Epidermal melanocyte (primary cell): ENCODE results near the genes SPATA31D4 and IDNK.

DNA sequence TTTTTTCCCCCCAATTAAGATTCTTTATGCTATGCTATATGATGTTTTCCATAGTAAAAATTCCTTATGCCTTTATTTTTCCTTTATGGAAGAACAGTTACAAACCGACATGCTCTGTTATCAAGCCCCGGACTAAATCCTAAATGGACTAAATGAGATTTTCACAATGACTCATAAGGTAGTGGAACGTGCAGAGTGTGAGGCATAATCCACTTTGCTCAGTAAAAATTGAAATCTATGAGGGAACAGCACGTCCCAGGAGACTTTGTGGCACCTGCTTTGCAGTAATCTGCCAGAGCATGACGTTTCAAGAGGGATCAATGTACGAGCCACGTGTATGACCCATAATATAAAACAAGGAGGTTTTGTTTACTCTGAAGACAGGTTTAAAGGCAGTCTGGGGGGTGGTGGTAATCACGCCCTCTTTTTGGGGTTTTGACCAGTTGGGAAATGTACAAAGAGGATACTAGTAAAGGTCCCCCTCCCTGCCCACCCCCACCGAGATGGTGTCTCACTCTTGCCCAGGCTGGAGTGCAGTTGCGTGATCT lies 83.8 kb upstream of the GNA14 start:
- RRBS = no CpG with 5 or more reads among the region's 10 CpGs

DNA sequence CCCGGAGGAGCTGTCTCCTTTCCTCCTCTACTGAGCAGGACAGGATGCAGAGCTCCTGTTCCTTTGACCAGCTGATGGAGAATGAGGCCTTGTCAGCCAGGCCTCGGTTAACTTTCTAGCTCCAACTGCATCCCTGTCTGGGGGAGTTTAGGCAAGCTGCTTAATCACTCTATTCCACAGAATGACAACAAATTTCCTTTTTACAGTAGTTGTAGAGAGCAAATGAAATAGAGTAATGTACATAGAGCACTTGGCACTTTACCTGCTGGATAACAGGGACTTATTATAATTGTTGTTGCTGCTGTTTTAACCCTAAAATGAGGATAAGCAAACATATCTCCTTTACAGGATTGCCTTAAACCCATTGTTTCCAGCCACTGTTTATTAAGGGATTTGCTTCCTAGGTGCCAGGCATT lies 155.4 kb downstream of the GNAQ start:
- RRBS = no CpG with 5 or more reads among the region's 2 CpGs

DNA sequence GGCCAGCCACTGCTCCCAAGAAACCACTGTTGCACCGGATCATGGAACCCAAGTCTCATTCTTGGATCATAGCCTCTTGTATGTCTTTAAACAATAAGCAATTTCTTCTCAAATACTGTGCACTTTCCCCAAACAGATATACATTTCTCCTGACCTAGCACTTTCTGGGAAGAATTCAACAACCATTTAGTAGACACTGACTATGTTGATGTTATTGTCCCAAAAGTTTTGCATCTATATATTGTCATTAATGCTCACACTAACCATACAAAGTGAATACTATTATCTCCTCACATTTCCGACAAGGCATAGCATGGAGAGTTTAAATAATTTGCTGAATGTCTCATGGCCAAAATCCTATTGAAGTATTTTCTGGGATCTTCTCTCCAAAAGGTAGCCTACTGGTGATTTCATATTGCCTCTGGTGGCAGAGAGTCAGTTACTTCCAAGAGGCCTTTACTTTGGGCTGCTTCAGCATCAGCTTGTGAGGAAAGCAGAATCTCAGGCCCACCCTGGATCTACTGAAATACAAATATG lies 123.2 kb downstream of the GNAQ start:
- RRBS = no CpG with 5 or more reads among the region's 2 CpGs

DNA sequence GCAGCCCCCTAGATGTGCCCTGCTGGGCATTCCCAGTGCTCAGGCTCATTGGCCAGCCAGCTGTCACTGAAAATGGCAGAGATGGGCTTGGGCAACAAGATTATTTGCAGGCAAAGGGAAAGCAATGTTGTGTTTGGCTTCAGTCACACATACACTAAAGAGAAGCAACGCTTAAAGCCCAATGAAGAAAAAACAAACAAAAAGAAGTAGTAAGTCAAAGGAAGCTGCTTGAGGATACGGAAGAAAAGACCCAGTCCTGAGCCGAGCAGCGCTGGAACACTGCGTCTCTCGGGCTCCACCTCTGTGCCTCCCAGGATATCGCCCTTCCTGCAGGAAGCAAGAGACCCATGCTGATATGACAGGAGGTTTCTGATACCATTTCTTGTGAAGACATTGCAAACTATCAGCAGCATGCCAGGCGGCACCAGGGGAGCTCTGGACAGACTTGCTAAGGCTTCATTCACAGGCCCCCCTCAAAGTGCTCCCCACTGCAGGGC lies 9.9 kb downstream of the GNAQ start:
- RRBS = no CpG with 5 or more reads among the region's 8 CpGs

GRCh38 chr9:78030065-78030577 lies 1.5 kb downstream of the GNAQ start:
- RRBS = 6% methylated on average over 3 of the region's 14 CpGs

DNA sequence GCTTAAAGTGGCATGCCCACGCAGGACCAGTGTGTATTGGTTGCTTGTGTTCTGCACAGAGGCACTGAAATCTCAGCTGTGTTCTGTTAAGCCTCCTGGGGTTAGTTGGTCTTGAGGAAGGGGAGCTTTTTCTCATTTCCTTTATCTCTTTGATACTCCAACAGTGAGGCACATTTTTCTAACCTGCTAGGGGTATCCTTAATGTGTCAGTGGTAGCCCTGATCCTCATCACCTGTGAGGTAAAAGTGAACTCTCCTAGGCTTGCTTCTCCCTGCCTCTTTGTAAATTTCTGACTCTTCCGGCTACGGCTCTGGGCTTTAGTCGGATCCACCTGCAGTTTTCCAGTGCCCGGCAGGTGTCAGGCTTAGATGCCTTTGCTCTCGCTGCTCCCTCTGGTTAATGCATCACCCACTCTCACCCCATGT lies 3.5 kb downstream of the CEP78 start:
- RRBS = 0% methylated on average over 1 of the region's 6 CpGs

DNA sequence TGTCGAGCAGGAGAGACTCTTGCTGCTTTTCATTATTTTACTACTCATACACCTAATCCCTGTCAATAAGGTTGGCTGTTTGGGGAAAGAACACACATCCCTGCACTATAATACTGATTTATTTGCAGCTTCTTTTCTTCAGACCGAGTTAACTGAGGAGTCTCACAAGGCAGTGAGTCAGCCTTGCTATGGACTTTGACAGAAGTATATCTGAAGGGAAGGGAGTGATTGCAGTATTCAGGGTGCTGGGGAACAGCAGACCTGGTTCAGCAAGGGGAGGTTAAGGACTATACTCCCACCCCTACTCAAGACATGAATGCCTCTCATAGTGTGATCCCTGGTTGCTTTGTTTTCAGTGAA lies 99.8 kb downstream of the TLE4 start:
- RRBS = no CpG with 5 or more reads among the region's 2 CpGs

DNA sequence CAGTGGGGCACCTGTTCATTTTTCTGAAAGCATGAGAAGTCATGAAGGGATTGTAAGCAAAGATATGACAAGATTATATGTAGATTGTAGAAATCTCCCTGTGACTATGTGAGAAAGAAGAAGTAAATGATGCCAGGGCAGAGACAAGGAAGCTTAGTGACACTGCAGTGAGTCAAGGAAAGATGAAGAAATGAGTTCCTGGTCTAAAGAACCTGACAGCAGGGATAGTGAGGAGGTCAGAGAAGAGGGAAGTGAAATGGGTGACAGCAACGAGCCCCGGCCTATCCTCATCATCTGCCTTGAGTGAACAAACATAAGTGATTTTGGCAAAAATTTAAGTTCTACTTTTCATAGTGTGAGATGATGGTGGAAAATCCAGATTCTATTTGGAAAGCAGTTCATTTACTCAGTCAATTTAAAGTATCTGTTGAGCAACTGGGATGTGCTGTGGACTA lies 297.0 kb downstream of the TLE4 start:
- RRBS = no CpG with 5 or more reads among the region's 2 CpGs

GRCh38 chr9:79970682-79970960 lies 398.9 kb downstream of the TLE4 start:
- RRBS = no CpG with 5 or more reads among the region's 1 CpG

GRCh38 chr9:81562802-81563183 lies 126.6 kb downstream of the TLE1 start:
- RRBS = no CpG with 5 or more reads among the region's 7 CpGs

GRCh38 chr9:81565115-81565654 lies 124.2 kb downstream of the TLE1 start:
- RRBS = no CpG with 5 or more reads among the region's 4 CpGs

GRCh38 chr9:81690127-81691011 lies 1.0 kb upstream of the TLE1 start:
- RRBS = no CpG with 5 or more reads among the region's 28 CpGs

DNA sequence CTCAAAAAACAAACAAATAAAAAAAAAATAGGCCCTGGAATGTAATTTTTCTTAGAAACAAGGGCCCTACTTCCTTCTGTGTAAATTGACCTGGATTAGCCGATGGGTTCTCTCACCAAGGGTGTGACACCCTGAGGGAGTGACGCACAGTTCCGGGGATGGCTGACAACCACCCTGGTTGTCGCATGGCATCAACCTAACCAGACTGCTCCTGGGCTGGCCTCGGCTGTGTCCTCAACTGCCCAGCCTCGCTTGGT lies 51.2 kb upstream of the SPATA31D4 start:
- RRBS = no CpG with 5 or more reads among the region's 6 CpGs

- RRBS = no CpG with 5 or more reads among the region's 4 CpGs
Measured at GRCh38 chr9:81928179-81928657, at the start of gene SPATA31D4. Gene SPATA31D4, plus strand, starts transcription at chr9:81928428.

GRCh38 chr9:82369109-82369731 lies 380.6 kb downstream of the SPATA31D1 start:
- RRBS = no CpG with 5 or more reads among the region's 1 CpG

- RRBS = no CpG with 5 or more reads among the region's 9 CpGs
Measured at GRCh38 chr9:82560181-82560989, 502.6 kb downstream of the RASEF start.

- RRBS = no CpG with 5 or more reads among the region's 9 CpGs
Measured at GRCh38 chr9:82884024-82884490, 178.9 kb downstream of the RASEF start.

DNA sequence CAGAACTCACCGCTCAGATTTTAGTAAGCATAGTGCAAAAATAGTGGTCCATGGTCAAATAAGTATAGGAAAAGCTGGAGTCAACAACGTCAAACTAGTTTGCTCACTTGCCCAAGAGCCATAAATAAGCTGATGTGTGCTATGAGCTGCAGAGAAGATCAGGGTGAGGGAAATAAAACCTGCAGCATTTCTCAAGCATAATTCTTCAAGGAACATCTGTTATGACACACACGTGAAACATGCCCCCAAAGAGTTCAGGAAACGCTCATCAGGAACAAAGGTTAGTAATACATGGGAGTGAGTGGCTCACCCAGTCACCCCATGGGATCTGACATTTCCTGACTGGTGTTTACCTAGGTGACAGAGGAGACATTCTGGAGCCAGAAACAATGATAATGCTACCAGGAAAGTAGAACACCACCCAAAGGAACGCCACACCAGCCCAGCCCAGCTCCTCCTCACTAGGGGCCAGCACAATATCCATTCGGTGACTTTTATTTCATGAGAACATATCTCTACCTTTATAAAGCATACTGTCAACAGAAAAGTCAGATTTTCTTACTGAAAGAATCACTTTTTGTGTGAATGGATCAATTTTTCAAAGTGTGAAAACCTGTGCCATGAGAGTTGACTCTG lies 66.0 kb downstream of the FRMD3 start:
- RRBS = no CpG with 5 or more reads among the region's 6 CpGs

DNA sequence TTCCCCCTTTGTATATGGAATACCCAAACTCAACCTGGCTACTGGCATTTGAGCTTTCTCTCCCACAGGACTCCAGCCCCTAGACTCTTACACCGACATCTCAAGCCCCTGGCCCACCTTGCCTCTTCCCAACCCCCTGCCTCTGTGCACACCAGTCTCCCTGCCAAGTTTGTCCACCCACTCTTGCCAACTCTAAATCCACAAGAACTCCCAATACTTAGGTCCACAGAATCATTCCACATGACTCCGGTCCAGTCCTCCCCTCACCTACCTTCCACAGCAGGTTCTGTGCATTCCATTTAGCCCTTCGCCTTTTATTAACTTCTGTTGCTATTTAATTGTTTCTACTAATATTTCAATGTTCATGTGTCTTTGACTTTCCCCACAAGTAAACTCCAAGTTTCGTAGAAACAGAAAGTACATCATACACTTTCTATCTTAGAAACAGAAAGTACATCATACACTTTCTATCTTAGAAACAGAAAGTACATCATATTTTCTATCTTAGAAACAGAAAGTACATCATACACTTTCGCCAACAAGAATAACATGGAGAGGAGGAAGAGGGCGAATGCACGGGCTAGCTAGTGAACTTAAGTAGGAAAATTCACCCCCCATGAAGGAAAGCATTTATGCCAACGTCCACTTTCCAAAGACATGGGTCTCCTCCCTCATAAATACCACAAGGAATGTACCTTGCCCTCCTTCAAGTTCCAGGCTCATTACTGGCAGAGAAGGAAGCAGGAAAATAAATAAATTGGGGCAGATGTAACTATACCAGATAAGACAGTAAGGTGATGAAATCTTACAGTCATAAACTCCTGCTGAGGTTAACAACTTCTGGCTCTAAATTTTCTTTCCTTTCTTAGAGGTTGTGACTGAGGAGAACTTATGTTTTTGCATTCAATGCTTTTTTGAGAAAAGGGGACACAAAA lies 64.8 kb downstream of the FRMD3 start:
- RRBS = no CpG with 5 or more reads among the region's 8 CpGs

- RRBS = 4% methylated on average over 19 of the region's 43 CpGs
Measured at GRCh38 chr9:83622621-83623192, at the start of gene IDNK. Gene IDNK, plus strand, starts transcription at chr9:83623143.